Measurements from ENCODE around the gene TLDC2.

GRCh38 chr20:36570669-36570956, 2.8 kb upstream of the TGIF2 start:
- PRO-cap, result no peak
- RRBS, result no CpG with 5 or more reads among the region's 2 CpGs

DNA sequence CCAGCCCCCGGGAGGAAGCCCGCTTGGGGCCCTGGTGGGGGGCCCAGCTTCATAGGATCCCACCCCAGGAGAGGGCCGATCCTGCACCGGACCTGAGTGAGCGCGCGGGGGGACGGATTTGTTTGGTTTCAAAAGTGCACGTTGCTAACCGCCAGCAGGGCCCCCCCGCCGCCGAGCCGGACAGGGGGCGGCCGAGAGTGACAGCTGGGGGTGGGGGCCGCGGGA, 476 bp downstream of the TGIF2 start:
- PRO-cap, result bidirectional peak, plus-strand start outside the sequence, minus-strand start at position 120 of the sequence
- RRBS, result under 1% methylated on average over 17 of the region's 18 CpGs

DNA sequence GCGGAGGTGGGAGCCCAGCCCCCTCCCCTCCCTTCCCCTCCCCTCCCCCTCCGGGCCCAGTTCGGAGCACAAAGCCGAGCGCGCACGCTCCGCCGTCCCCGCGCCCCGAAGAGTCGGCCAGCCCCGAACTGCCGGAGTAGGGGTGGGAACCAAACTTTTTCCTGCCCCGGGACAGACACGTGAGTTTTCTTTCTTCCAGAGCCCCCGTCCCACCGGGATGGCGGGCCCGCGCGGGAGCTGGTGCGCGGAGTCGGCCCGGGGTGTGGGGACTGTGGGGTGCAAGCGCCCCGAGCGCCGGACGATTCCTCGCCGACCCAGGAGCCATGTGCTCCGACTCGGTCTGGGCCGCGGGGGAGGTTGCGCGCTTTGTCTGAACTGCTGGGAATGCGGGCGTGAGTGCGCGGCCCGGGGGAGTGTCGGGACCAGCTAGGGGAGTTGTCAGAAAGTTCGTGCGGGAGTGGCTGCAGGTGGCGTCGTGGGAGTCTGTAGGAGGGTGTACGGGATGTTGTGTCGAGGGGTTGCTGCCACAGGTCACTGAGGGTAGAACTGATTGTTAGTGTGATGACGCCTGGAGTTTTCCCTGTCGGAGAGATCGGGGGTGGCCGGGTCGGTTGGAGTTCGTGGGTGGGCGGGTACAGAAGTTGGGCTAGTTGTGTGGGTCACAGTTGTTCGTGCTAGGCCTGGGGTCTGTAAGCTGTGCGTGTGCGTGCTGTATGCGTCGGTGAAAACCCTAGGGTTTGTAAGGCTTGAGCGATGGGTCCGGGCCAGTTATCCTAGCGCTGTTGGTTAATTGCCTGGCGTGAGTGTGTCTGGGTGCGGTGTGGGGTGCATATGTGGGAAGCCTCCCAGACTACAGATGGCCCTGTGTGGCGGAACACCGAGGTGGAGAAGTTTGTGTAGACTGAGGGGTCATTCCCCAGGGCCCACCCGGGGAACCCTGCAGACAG, 1.3 kb downstream of the TGIF2 start:
- PRO-cap, result bidirectional peak, plus-strand start at position 333 of the sequence, minus-strand start at position 342 of the sequence; bidirectional peak, plus-strand start at position 583 of the sequence, minus-strand start at position 548 of the sequence
- RRBS, result under 1% methylated on average over 27 of the region's 72 CpGs

DNA sequence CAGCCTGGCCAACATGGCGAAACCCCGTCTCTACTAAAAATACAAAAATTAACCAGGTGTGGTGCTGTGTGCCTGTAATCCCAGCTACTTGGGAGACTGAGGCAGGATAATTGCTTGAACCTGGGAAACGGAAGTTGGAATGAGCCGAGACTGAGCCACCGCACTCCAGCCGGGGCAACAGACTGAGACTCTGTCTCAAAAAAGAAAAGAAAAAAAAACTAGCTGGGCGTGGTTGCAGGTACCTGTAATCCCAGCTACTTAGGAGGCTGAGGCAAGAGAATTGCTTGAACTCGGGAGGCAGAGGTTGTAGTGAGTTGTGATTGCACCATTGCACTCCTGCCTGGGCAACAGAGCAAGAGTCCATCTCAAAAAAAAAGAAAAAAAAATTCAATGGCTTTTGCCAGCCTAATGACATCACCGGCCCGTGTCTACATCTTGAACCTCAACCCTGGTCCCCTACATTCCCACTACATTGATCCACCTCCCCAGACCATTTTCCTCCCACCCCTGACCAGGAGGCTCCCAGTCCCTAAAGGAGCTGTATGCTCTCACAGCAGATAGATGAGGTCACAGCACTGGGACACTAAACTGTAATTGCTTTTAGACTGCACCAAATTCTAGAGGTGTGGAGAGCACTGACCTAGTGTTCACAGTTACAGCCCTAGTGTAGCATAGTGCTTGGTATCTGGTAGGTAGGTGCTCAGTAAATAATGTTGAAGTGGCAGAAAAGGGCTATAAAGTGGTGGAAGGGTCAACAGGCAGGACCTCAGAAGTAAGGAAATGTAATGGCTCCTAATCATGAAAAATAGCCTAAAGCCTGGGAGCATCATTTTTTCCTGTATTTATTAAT, 10.5 kb downstream of the TGIF2 start:
- PRO-cap, result no peak
- RRBS, result no CpG with 5 or more reads among the region's 10 CpGs

GRCh38 chr20:36628028-36628667, 17.8 kb downstream of the SLA2 start:
- PRO-cap, result no peak
- RRBS, result no CpG with 5 or more reads among the region's 8 CpGs

- PRO-cap, result no peak
- RRBS, result no CpG with 5 or more reads among the region's 6 CpGs
These were observed 1.4 kb downstream of the SLA2 start for GRCh38 chr20:36644677-36644942.

GRCh38 chr20:36778436-36779730, 5.3 kb upstream of the DSN1 start:
- PRO-cap, result no peak
- RRBS, result no CpG with 5 or more reads among the region's 7 CpGs

GRCh38 chr20:36839139-36839630, 24.2 kb downstream of the SOGA1 start:
- PRO-cap, result no peak
- RRBS, result 96% methylated on average over 4 of the region's 24 CpGs

GRCh38 chr20:36845650-36846428, 17.5 kb downstream of the SOGA1 start:
- PRO-cap, result no peak
- RRBS, result no CpG with 5 or more reads among the region's 8 CpGs

GRCh38 chr20:36875907-36876450, at the start of gene TLDC2:
Gene TLDC2 (plus strand): TSS chr20:36876138.
- PRO-cap, result no peak
- RRBS, result no CpG with 5 or more reads among the region's 13 CpGs

- PRO-cap, result bidirectional peak, plus-strand start at chr20:37180156, minus-strand start at chr20:37180155
- RRBS, result no CpG with 5 or more reads among the region's 8 CpGs
These were observed 880 bp downstream of the RPN2 start for GRCh38 chr20:37179927-37180492.

DNA sequence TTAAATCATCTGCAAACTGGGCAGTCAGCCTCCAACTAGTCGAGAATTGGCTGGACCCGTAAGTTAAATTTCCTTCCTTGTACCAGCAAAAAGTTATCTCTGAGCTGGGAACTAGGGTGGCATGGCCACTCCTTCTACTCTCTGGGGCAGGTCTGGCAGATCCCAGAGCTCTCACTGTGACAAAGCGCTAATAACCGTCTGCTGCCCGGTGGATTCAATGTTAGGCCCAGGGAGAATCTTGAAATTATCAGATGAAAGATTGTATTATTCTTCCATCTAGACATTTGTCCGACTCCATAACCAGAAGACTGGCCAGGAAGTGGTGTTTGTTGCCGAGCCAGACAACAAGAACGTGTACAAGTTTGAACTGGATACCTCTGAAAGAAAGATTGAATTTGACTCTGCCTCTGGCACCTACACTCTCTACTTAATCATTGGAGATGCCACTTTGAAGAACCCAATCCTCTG, 33.3 kb downstream of the GHRH start:
- PRO-cap, result no peak
- RRBS, result no CpG with 5 or more reads among the region's 8 CpGs

GRCh38 chr20:37343408-37344093, 2.4 kb upstream of the SRC start:
- PRO-cap, result no peak
- RRBS, result no CpG with 5 or more reads among the region's 10 CpGs

DNA sequence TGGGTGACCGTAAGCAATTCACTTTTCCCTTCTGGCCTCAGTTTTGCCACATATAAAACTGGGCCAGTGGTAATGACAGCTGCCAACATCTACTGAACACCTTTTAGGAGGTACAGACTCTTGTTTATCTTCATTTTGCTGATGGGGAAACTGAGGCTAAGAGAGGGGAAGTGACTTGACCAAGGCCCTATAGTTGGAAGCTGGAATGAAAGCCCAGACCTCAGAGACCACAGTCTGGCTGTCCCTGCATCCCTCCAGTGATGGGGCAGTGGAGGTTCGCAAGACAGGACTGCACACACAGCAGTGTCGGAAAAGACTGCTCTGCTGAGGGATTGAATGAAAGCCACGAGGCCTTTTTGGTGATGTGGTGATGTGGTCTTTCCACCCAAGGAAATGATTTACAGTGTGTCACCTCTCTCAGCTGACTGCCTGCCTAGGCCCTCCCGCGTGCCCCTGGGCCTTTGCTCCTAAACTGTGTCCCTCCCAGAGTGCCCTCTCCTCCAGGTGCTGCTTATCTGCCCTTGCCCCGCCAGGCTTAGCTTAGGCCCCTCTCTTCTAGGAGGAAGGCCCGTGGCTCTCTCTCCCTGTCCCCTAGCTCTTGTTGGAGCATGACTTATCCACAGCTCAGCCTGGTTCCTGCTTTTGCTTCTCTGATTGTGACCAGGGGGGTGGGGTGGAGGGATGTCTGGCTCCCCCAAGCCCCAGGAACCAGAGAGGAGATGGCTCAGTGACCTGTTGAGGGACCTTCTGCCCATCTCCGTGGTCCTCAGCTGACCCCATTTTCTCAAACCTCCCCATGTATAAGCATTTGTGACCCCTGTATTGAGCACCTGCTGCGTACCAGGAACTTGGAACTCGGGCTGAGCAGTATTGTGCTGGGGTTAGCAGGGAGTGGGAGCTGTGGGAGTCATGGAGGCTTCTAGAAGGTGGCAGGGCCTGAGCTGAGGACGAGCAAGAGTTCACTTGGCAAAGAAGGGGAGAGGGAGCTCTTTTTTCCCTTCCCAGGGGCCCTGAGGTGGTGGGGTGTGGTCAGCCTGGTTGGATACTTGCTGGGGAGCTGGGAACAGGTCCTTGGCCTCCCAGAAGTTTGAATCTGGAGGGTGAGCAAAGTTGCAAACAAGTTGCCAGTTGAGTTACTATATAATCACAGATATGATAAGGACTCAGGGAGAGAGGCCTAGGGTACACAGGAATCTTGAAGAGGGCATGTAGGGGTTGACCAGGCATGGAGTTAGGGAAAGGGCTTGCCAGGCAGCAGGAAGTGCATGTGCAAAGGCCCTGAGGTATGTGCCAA, 2.1 kb downstream of the SRC start:
- PRO-cap, result no peak
- RRBS, result no CpG with 5 or more reads among the region's 12 CpGs

- PRO-cap, result unidirectional peak, minus-strand start at chr20:37506788
- RRBS, result no CpG with 5 or more reads among the region's 2 CpGs
These were observed 14.4 kb upstream of the NNAT start for GRCh38 chr20:37506697-37507097.

DNA sequence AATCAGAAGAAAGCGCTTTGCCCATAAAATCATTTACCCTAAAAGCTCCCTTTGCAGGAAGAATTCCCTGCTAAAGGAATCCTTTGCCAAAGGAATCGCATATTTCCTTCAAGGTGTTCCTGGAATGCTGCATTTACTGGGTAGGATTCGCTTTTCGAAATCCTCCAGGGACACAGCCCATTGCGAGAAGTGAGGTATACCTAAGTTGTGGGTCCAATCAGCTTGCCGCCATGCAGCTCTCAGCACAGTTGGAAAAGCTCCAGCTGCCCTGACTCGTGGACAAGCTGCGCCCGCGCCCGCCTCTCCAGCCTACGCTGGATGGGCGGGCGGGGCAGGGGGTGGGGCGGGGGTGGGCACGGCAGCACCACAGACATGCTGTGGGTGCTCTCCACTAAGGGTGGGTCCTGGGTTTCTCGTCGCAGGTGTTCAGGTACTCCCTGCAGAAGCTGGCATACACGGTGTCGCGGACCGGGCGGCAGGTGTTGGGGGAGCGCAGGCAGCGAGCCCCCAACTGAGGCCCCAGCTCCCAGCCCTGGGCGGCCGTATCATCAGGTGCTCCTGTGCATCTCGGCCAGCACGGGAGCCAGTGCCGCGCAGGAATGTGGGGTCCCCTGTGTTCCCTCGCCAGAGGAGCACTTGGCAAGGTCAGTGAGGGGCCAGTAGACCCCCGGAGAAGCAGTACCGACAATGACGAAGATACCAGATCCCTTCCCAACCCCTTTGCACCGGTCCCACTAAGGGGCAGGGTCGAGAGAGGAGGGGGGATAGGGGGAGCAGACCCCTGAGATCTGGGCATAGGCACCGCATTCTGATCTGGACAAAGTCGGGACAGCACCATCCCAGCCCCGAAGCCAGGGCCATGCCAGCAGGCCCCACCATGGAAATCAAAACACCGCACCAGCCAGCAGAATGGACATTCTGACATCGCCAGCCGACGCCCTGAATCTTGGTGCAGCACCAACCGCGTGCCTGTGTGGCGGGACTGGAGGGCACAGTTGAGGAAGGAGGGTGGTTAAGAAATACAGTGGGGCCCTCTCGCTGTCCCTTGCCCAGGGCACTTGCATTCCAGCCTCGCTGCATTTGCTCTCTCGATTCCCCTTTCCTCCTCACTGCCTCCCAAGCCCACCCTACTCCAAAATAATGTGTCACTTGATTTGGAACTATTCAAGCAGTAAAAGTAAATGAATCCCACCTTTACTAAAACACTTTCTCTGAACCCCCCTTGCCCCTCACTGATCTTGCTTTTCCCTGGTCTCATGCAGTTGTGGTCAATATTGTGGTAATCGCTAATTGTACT, 1.6 kb downstream of the NNAT start:
- PRO-cap, result no peak
- RRBS, result 88% methylated on average over 1 of the region's 51 CpGs

GRCh38 chr20:37542080-37542564, 14.4 kb upstream of the BLCAP start:
- PRO-cap, result no peak
- RRBS, result no CpG with 5 or more reads among the region's 5 CpGs

DNA sequence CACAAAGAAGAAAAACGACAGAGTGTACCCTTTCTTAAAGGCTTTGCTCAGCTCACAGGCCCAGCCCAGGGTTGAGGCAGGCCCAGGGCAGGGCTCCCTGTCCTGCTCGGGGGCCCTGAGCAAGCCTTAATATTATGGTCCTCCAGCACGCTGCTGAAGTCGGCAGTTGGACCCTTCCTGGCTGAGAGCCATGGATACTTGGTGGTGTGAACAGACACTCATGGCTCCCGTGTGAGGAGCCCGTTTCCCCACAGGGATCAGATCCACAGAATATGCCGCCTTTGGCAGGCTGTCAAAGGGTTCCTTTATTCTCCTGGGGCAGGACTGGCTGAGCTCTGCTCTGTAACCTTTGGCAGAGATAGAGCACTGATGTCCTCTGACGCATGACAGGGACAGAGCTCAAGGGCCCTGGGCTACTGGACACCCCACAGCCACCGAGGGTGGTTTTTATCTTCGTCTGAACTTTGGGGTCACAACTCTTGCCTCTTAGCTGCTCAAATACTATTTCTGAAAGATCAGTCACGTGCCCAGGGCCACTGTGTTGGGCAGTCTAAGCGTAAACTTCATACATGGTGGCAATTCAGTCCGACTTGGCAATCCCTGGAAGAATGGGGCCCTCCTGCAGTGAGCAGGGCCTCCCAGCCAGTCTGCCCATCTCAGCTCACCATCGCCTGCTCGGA, 49.2 kb downstream of the TTI1 start:
- PRO-cap, result no peak
- RRBS, result no CpG with 5 or more reads among the region's 15 CpGs

DNA sequence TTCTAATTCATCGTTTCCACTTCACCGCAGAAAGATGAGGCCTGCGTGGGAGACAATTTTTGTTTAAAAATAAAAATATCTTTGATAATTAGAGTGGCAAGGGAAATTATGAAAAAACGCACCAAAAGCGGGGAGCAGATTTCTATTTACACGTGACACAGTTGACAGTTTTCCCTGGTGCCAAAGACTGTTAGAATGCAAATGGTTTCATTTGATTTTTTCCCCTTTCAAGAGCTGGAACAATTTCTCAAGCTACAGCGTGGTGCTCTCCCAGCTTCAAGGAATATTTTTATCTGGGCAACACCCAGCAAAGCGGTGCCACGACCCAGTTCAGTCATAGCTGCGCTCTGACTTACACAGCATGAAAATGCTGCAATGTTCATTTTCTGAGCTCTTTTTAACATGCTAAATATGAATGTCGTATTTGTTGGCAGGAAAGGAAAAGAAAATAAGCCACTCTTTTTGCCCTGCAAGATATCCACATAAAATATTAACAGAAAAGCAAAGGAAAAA, 47.3 kb downstream of the TTI1 start:
- PRO-cap, result no peak
- RRBS, result no CpG with 5 or more reads among the region's 11 CpGs

DNA sequence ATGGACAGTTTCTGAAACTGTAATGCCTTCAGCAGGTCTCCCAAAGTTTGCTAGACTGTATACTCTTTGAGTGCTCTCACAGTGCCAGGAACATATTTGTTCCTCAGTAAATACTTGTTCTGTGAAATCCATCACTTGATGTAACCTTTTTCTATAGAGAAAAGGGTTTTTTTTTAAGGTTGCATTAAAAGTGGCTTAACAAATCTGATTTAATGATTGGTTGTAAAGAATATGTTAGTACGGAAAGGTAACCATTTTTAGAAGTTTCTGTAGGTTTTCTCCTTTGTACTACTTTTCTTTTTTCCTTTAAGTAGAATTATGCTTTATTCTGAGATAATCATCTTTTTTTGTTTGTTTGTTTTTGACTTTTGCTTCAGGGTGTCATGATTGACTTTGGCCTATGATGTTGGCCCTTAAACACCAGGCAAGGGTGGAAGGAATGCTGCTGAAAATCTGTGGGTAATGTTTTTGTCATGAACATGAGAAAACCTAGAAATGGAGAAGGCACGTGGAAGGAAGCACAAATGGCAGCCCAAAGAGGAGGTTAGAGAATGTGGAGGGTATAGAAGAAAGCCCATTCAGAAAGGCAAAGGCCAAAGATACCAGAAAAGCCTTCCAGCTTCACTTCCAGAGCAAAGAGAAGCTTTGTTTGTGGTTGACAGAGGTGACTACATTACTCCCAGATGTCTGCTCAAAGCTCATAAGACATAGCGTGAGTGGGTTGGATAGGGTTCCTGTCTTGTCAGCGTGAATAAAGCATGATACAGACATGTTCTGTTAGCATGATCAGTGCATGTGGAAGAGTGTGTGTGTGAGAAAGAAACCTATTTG, 36.5 kb downstream of the RPRD1B start:
- PRO-cap, result no peak
- RRBS, result no CpG with 5 or more reads among the region's 4 CpGs